Type B pancreatic cell (in vitro differentiated cells): ENCODE data around the gene SOX13.

DNA sequence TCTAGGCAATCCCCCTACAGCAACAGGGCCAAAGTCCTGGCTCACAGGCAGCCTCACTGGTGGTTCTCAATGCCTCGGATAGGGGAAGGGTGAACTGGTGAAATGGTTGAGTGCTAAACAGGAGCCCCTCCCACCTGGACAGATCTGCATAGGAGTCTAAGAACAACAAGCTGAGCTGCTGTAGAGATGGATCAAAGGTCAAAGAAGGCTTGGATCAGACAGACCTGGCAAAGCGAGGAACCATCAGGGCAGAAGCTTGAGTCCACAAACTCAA, 31.8 kb downstream of the RABIF start:
- PRO-cap, result no peak

DNA sequence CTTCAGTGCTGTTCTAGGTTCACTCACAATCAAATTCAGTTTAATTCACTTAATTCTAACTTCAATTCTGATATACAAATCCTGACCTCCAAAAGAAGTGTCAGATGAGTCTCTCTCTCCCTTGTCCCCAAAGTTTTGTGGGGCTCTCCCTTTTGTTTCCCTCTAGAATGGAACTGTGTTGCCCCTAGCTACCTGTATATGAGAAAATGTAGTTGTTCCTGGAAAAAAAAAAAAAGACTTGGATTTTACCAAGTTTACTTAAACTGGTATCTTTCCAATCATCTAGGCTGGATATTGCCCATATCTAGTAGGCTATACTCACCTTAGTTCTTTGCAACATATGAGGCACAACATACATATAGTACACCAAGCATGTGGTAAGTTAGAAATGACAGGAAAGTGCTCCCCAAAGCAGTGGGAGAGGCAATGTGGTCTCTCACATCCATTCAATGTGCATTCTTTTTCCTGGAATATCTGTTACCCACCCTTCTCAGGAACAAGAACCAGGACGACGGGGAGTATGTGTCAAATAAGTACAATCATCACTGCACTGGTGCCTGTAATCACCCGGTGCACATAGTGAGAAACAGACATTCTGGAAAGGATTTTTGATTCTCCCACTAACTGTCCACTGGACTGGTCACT, 3.0 kb upstream of the RABIF start:
- PRO-cap, result no peak

DNA sequence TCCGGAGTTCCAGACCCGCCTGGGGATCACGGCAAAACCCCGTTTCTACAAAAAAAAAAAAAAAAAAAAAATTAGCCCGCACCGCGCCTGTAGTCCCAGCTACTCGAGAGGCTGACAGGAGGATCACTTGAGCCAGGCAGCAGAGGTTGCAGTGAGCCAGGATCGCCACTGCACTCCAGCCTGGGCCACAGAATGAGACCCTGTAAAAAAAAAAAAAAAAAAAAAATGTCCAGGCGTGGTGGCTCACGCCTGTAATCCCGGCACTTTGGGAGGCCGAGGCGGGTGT, 380 bp upstream of the KLHL12 start:
- PRO-cap, result no peak

GRCh38 chr1:203008275-203008912, 1.2 kb downstream of the TMEM183A start:
- PRO-cap, result no peak

- PRO-cap, result no peak
These were observed 9.8 kb upstream of the ADORA1 start for GRCh38 chr1:203117600-203118254.

DNA sequence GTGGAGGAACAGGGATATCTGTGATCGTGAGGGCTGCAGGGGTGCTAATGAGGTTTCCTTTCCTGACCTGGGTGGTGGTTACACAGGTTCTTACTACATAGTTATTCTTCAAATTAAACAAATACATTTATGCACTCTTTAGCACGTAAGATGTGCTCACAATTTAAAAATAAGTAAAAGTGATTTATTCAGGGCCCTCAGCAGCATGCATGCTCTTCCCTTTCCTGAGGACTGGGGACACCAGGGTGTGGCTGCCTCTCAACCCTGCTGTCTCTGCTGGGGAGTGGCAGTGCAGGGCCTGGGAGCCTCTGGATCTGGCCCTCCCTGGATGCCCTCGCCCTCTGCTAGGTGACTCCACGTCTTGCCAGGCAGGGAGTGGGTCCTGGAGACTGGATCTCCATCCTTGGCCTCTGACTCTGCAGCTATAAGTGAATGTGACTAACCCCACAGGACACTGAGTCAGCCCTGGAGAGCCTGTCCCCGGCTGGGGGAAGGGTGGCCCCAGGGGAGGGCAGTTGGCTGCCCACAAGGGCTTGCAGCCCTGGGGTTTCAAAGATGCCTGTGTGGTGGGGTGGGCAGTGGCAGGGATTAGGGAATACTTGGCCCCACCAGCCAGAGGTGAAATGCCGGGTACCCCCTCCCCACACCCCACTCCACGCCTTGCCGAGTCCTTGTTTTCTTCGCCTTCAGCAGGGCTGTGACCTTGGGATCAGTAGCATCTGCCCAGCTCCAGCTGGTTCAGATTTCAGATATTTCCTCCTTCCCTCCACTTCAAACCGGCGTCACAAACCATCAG, 1.8 kb upstream of the MYBPH start:
- PRO-cap, result no peak

GRCh38 chr1:203277925-203279033, 27.0 kb upstream of the BTG2 start:
- PRO-cap, result no peak

DNA sequence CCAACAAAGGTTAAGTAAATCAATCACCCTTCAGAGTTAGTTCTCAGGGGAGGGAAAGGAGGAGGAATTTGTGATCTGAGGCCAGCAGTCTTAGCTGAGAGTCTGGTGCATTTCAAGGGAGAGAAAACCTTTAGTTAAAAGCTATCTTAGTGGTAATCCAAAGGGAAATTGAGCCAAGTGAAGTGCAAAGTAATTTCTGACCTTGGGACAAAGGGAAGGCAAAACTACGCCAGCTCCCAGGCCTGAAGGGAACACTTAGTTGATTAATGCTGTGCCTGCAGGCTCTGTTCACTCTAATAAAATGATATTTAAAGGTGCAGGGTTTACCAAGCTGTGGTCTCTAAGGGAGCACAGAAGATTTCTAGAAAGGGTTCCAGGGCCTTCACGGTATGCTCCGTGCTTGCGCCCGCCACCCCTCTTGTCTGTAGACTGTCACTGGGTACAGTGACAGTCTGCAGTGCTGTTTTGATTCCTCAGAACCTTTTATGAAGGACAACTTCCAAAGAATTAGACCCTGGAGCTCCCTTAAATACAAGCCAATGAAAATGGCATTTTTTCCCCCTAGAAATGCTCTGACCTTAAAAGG, 23.2 kb upstream of the FMOD start:
- PRO-cap, result no peak

GRCh38 chr1:203508388-203508917, 14.5 kb downstream of the OPTC start:
- PRO-cap, result no peak

- PRO-cap, result no peak
These were observed 29.0 kb downstream of the ATP2B4 start for GRCh38 chr1:203655500-203656150.

DNA sequence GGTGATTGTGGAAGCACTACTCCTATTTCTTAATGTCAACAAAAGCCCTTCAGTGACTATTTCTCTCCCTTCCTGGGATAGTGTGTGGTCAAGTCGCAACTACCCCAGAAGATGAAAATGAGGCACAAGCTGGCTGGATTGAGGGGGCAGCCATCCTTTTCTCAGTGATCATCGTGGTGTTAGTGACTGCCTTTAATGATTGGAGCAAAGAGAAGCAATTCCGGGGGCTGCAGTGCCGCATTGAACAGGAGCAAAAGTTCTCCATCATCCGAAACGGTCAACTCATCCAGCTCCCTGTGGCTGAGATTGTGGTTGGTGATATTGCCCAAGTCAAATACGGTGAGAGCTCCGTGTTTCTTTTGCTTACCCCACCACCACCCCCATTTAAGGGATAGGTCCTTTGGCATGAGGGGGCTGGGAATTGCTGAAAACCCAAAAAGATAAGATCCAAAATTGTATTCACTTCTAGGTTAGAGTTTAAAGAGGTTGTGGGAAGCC, 65.6 kb upstream of the LAX1 start:
- PRO-cap, result no peak

DNA sequence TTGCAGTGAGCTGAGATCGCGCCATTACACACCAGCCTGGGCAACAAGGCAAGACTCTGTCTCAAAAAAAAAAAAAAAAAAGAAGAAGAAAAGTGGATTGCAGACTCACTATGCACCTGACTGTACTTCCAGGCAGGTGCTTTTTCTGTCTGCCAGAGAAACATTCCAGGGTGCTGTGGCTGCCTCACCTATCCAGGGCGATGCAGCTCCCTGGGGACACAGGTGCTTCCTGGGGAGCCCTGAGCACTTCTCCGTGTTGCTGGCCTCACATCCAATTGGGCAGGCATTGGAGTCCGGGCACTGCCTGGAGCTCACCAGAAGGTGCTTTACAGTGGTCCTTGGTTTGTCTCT, 35.5 kb upstream of the LAX1 start:
- PRO-cap, result no peak

DNA sequence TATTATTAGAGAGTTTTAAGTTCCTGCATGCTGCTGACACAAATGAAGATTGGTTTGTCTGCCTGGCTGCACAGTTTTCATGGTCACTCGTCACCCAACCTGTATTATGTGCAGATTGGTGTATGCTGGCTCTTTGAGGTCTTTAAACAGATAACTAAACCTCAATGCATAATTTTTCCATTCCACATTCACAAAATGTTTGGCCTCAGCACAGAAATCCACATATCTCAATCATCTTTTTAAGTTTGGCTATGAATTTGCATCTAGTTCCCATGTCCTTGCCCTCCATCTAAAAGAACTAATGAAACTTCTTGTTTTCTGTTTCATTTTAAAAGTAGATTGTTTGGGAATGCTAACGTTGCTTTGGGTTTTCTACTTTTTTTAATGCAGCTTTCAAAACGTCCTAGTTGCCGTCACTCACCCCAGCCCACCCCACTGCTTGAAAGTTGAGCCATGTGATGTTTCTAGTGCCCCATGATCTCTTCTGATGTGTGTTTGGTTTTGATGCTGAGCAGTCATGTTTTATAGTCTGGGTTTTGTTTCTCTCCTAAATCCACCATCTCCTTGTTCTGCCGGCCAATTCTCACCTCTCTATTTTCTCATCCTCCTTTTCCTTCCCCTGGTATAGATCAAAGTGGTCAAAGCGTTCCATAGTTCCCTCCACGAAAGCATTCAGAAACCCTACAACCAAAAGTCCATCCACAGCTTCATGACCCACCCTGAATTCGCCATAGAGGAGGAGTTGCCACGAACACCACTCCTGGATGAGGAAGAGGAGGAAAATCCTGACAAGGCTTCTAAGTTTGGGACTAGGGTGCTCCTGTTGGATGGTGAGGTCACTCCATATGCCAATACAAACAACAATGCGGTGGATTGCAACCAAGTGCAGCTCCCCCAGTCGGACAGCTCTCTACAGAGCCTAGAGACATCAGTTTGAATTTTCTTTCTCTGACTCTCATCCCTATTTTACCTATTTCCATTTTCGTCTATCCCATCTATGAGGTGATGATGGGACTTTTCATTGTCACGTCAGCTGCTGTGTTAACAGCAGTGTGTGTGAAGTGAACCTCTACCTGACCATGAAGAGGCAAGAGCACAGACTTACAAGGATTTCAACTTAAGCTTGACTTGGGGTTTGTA, 25.7 kb upstream of the LAX1 start:
- PRO-cap, result no peak

DNA sequence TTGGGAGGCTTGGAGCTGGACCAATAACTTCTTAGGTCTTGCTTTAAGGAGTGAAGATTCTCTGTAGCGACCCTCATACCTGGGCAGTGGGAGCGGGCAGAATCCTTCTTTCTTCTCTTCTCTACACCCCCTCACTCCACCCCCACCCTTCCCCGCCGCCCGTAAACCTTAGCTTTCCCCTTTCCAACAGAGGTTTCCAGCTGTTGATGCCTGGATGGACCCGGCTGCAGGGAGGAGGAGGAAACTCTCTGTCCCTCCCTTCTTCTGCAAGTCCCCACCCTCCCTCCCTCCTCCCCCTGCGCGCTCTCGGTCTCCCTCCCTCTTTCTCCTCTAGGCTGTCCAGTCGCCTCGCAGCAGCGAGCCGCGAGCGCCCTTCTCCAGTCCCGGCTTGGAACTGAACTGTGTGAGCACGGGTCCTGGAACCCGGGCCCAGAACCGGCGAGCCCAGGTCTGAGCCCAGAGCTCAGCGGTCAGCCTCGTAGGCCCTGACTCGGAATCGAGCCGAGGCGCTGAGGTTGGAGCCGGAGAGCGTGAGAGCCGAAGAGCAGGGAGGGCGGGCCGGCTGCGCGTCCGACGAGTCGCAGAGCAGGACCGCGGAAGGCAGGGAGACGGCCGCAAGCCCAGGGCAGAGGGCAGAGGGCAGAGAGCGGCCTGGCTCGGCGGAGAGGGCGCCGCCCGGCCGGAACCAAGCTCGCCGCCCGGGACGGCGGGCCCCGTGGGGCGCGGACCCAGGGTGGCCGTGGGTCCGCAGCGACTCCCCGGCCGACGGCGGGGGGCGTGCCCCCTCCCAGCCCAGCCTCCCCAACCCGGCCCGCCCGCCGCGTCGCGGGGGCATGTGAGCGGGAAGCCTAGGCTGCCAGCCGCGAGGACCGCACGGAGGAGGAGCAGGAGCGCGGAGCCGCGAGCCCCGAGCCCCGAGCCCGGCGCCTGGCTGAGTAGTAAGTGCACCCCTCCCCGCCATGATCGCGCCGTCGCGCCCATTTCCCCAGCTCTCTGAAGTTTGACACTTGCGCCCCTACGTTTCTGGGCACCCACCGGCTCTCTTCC, at the start of gene SOX13:
TSS of gene SOX13 (plus strand) at position 342 of the 1,047 bp plus-strand sequence.
- PRO-cap, result bidirectional peak, plus-strand start at position 342 of the sequence, minus-strand start at position 250 of the sequence; unidirectional peak, plus-strand start at position 583 of the sequence; unidirectional peak, plus-strand start at position 588 of the sequence

- PRO-cap, result no peak
These were observed 9.5 kb downstream of the ETNK2 start for GRCh38 chr1:204142230-204142800.

GRCh38 chr1:204221827-204222877, 8.4 kb upstream of the GOLT1A start:
- PRO-cap, result no peak

- PRO-cap, result no peak
These were observed 14.2 kb upstream of the GOLT1A start for GRCh38 chr1:204227862-204228467.

- PRO-cap, result no peak
These were observed 40.3 kb upstream of the GOLT1A start for GRCh38 chr1:204253884-204254689.

GRCh38 chr1:204296372-204296956, 63.3 kb downstream of the PLEKHA6 start:
- PRO-cap, result no peak

DNA sequence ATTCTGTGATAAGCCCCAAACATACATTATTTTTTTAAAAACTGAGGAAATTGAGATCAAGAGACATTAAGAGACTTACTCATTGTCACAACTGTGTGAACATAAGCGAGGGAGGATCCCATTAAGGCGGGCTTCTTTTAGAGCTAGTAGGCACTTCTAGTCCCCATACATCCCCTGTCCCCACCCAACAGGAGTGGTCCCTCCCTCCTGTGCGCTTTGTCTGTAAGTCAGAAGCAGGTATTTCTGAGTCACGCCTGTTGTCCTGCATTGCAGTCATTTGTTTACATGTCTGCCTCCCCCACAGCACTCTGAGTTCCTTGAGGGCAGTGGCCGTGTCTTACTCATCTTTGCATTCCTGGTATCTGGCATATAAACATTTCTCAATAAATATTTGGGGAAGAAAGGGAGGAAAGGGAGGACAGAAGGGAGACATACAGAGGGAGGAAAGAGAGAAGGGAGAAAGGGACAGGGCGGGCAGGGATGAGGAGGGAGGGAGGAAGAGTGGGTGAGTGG, 40.3 kb downstream of the PLEKHA6 start:
- PRO-cap, result no peak